ENCODE measurements around a stretch of chr2.

DNA sequence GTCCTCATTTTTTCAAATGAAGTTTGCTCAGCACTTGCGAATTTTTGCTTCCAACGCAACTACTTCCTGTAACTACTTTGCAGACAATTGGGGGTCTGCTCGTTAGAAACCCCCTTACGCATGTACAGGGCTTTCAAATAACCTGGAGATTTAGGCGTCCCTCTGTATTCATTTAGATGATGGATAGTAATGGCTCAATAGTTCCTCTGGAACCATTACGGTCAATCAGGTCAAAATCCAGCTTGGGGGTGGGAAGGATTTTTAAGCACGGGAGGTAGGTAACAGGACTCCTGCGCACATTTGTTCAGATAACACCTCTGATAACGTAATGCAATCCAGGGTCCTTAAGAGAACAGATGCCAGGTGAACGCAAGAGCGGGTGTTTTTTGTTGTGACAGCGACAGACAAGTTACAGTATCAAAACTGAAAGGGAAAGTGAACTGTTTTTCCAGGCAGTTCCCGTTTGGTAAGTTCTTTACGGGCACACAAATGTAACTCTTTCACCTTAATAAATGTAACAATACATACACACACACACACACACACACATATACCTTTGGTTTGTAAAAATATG, 3.7 kb upstream of the OSR1 start:
- CAGE, long polyA plus RNA, result no peak
- RRBS, result no CpG with 5 or more reads among the region's 14 CpGs

GRCh38 chr2:19899841-19900372, 1.9 kb downstream of the TTC32 start:
- CAGE, long polyA plus RNA, result no peak
- RRBS, result no CpG with 5 or more reads among the region's 2 CpGs

GRCh38 chr2:20041910-20042369, 9.5 kb downstream of the LAPTM4A start:
- CAGE, long polyA plus RNA, result no peak
- RRBS, result no CpG with 5 or more reads among the region's 2 CpGs

DNA sequence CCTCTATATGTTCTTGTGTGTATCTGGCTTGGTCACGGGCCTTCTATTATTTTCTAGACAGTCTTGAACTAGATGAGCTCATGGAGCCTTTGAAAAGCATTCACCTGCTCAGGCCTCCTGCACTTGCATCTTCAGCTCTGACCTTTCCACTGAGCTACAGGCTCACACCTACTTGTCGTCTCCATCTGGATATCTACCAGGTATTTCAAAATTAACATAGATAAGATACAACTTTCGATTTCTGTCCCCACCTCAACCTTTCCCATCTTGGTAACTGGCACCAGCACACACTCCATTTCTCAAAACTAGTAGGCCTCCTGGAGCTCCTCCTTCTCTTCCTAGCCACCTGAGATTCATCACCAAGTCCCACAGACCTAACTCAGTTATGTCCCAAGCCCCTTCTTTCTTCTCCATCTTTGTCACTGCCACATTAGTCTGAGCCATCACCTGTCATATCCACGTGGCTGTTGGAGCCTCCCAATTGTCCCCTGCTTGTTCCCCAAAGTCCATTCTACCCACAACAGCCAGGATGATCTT, 69.7 kb upstream of the LAPTM4A start:
- CAGE, long polyA plus RNA, result no peak
- RRBS, result no CpG with 5 or more reads among the region's 4 CpGs

DNA sequence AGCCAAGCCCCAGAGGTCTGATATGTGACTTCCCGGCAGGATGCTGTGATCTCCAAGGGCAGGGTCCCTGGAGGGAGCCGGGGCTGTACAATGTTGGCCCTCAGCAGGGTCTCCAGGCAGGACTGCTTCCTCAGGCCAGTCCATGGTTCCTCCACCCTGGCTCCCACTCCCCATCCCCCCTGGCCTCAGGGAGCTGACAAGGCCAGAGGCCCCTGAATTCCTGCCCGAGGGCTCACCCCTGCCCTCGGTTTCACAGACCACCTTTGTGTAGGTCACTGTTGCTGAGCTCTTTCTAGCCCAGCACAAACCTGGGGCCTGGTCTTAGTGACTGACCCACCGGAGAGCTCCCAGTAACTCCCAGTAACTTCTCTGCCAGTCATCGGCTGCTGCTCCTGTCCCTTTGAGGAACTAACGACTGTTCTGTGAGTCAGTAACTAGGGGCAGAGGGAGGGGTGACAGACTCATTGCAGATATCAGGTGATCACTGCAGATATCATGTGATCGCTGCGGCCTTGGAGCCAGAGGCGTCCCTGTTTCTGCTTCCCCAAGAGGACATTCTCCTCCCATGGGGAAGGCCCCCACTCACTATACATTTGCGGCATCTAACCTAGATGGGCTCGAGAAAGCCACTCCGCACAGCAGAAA, 38.6 kb downstream of the SDC1 start:
- CAGE, long polyA plus RNA, result no peak
- RRBS, result no CpG with 5 or more reads among the region's 13 CpGs

- CAGE, long polyA plus RNA, result no peak
- RRBS, result no CpG with 5 or more reads among the region's 15 CpGs
Measured at GRCh38 chr2:20205762-20206839, 18.8 kb downstream of the SDC1 start.

DNA sequence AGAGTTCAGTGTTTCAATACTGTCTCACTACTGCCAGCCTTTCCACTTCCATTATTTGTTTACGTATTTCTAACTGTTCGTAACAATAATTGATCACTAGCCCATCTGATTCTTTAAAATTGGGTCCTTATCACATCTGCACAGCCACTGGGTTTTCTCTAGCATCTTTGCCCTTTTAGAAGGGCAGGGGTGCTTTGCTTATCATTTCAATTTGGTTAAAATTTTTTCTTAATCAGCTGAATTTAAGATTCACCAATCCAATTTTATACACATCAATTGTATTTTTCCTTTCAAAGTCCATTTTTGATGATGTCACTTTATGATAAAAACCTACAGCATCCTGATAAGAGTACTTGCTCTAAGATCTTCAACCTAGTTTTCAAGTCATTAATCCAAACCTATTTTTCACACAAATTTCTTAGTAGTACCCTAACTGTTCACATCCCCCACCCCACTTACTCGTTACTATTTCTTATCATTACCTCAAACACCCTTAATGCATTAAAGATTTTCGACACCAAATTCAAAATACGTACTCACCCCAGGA, 40.5 kb upstream of the SDC1 start:
- CAGE, long polyA plus RNA, result no peak
- RRBS, result no CpG with 5 or more reads among the region's 5 CpGs

- CAGE, long polyA plus RNA, result no peak
- RRBS, result no CpG with 5 or more reads among the region's 3 CpGs
Measured at GRCh38 chr2:20282726-20283467, 58.0 kb upstream of the SDC1 start.

DNA sequence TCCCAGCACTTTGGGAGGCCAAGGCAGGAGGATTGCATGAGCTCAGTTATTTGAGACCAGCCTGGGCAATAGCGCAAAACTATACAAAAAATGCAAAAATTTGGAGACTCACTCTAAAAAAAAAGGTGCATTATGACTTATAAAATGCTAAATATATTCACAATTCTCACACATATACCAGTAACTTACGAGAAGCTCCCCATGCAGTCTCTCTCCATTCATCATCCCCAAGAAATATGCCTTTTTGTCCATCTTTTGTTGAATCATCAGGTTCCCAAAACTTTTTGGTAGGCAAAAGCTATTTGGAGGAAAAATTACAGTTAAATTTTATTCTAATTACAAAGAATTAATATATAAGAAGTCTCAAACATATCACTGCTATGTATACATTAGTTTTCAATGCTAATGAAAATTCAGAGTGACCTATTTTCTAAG, 32.3 kb downstream of the PUM2 start:
- CAGE, long polyA plus RNA, result no peak
- RRBS, result no CpG with 5 or more reads among the region's 2 CpGs

DNA sequence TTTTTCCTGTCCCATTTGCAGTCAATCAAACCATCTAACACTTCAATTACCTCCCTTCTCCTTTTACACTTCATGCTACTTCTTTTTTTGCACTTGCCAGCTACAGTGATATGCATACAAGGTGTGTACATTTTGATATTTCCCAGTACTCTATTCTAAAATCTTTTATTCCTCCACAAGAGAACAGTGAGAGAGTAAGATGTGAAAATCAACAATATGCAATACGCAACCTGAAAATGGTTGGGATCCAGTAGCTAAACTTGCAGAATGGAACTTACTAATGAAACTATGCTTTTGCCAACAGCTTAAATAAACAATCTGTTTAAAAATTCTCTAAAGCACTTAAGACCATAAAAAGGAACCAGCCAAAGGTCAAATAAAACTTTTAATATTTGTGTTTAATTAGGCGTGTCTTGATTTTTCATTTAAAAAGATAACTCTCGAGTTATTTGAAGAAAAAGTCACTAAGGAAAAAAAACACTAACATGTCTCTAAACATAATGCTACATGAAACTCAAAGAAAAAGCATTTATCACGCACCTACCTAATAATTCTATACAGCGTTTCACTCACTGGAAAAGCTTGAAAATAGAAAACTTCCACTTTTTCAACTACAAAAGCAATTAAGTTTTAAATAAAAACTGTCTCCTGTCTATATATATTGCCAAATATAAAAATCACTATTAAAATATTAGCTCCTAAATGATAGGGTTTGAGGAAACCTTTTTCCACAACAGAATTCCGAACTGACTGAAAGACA, 3.5 kb downstream of the PUM2 start:
- CAGE, long polyA plus RNA, result no peak
- RRBS, result no CpG with 5 or more reads among the region's 6 CpGs

GRCh38 chr2:20424647-20425481, 22.0 kb upstream of the RHOB start:
- CAGE, long polyA plus RNA, result no peak
- RRBS, result no CpG with 5 or more reads among the region's 12 CpGs

- CAGE, long polyA plus RNA, result no peak
- RRBS, result 1% methylated on average over 20 of the region's 32 CpGs
Measured at GRCh38 chr2:20446593-20446995, 280 bp upstream of the RHOB start.

DNA sequence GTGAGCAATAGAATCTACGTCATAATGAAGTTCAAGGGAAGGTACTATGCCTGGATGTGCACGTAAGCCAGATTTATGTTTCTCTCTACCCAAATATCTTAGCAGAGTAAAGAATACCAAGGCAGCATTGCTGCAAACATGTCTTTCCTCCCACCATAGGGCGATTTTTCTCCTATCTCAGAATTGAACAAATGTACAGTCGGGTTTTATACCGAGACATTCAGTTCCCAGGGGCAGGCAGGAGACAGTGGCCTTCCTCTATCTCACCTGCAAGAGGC, 54.5 kb downstream of the RHOB start:
- CAGE, long polyA plus RNA, result no peak
- RRBS, result no CpG with 5 or more reads among the region's 5 CpGs

DNA sequence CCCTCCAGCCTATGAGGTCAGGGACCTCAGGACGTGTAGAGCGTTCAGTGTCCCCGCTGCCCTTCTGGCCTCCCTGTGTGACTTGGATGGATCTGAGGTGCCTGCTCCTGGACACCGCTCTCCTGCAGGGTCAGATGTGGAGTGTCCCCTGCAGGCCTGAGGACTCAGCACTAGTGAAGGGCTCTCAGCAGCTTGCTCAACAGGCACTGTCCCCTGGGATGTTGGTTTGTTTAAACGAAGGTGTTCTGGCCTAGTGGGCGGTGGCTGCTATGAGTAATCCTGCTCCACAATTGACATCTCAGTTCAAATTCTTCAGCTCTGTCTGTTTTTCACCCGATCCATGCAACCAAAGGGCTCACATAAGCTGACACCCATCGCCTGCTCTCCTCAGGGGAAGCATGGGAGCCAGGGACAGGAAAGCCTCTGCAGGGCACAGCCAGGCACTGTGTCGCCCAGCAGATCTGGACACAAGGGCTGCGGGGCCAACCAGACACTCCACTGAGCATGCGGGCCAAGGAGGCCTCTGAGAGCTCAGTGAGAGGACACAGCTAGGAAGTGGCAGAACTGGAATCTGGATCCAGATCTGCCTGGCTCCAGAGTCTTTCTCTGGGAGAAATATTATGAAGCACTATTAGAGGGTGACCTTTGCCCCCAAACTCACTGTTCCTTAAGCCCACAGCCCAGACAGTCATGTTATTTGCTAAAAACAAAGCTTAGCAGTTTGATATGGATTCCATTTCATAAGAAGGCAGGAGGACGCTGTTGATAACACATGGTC, 78.5 kb downstream of the RHOB start:
- CAGE, long polyA plus RNA, result no peak
- RRBS, result no CpG with 5 or more reads among the region's 12 CpGs

GRCh38 chr2:20536629-20536981, 89.7 kb downstream of the RHOB start:
- CAGE, long polyA plus RNA, result no peak
- RRBS, result no CpG with 5 or more reads among the region's 8 CpGs

- CAGE, long polyA plus RNA, result no peak
- RRBS, result no CpG with 5 or more reads among the region's 10 CpGs
Measured at GRCh38 chr2:20574495-20575494, 76.1 kb downstream of the HS1BP3 start.

GRCh38 chr2:20604445-20605333, 46.2 kb downstream of the HS1BP3 start:
- CAGE, long polyA plus RNA, result no peak
- RRBS, result no CpG with 5 or more reads among the region's 8 CpGs

DNA sequence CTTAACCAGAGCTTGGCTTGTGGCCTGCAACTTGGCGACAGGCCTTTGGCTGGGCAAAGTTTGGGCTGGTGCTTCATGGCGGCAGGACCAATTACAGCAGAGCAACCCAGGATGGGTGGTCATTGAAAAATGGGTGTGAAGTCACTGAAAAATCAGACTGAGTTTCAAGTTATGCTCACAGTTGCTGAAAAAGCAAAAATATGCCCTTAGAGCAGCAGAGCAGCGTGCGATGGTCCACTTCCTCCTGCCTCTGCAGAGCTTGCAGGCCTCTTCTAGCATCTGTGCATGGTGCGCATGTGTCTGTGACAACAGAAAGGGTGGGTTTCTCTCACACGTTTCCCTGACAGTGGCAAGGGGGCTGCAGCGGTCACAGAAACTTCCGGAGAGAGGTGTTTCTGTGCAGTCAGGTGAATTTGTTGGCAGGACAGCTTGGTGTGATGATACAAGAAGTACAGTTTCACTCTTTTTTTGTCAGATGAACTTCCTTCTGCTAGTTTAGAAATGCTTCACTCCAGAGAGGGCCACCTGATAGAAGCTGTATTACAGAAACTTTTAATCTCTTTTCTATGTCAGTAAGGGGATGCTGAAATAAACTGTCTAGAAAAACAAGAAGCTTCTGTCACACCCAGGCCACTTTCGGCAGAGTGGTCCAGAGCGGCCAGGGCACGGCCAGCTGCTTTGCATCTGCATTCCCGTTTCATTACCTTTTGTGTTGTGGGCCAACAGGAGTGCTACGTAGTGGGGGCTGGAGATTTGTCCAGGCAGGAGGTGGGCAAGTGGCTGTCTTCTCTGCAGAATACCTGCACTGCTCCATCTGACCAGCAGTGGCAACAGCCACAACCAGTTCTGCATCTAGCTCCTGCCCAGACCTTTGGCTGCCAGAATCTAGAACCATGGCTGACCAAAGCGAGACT, 10.0 kb downstream of the GDF7 start:
- CAGE, long polyA plus RNA, result no peak
- RRBS, result no CpG with 5 or more reads among the region's 14 CpGs

- CAGE, long polyA plus RNA, result no peak
Measured at GRCh38 chr2:20757596-20758057, 65.3 kb downstream of the LDAH start.

GRCh38 chr2:21422789-21423039, 298.9 kb downstream of the TDRD15 start:
- CAGE, long polyA plus RNA, result no peak
- RRBS, result no CpG with 5 or more reads among the region's 2 CpGs

Data from osteoblast (primary cell).